Helper T cell (primary cell): ENCODE results near the gene C9orf57.

GRCh38 chr9:71683898-71684724, 84.2 kb downstream of the CEMIP2 start:
- PRO-cap, 2 experiments = no peak in any of the 2 experiments

DNA sequence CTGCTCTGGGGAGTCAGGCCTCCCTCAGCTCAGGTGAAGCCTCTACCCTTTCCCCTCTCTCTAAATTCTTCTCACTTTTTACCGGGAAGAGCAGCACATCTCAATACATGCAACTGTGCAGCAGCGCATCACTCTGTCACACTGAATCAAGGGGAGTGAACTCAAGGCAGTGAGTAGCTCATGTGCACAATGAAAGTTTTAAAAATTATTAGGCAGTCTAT, 1.2 kb downstream of the CEMIP2 start:
- PRO-cap, 2 experiments = no peak in any of the 2 experiments

DNA sequence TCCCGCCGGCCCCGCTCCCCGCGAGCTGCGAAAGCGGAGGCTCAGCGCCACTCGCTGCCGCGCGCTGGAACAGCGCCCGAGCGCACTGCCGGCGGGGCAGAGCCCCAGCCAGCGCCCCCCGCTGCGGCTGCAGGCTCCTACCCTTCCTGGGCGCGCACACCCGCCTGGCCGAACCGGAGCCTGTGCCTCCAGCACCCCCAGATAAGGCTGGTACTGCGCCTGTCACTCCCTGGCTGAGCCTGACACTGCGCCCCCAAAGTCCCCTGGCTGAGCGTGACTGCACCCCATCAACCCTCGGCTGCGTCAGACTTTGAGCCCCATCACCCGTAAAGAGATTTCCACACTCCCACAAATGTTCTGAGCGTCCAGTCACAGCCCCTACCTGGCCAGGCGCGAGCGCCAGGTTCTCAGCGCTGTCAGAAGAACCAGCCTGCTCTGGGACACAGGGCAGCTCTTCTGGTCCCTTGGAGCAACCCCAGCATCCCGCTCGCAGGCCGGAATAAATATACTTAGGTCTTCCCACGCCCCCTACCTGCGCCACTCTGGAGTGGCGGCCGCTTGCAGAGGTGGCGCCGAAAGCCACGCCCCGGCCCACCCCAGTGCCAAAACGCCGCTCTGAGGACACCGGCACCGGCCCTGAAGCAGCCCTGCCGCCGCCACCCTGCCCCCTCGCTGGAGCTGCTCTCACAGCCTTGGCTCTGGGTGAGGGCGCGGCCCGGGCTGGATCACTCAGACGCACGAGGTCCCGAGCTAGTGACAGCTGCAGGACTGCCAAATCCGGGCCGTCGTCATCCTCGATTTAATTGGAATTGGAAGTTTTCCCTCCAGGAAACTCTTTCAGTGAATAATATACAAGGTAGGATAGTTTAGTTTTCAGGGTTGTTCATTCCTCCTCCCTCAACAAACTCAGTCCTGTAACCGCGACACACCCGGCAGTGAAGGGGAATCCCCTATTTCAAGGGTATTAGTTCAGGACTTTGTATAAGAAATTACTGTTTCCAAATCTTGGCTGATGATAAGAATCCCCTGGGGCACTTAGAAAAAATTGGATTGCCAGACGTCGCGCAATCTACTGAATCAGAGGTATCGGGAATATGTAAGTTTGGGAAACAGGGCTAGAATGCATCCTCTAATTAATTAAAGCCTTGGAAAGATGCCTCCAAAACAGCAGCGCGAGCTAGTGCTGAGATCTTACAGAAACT, 1.1 kb upstream of the CEMIP2 start:
- PRO-cap, 2 experiments = peak in 2 of 2 experiments; most common plus-strand start position 50 of the sequence (in 2); most common minus-strand start position 477 of the sequence (in 2)

- PRO-cap, 2 experiments = no peak in any of the 2 experiments
These were observed 14.2 kb downstream of the ABHD17B start for GRCh38 chr9:71896860-71897105.

DNA sequence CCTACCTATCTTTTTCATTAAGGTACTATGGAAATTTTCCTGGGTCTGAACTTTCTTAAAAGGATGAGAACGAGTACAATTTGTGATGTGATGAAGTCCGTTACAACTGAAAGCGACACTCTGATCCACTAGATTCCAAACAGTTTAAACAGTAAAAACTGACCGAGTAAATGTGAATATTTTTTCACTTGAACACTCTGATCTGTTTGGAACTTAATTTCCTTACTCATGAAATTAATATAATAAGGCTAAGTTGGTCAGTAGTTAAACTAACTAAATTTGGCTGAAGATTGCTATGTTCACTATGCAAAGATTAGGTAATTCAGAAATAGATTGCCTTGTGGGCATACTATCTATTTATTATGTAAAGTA, at the start of gene C9orf57:
C9orf57 (minus strand) TSS at position 122 of the 372 bp plus-strand sequence.
- PRO-cap, 2 experiments = no peak in any of the 2 experiments

DNA sequence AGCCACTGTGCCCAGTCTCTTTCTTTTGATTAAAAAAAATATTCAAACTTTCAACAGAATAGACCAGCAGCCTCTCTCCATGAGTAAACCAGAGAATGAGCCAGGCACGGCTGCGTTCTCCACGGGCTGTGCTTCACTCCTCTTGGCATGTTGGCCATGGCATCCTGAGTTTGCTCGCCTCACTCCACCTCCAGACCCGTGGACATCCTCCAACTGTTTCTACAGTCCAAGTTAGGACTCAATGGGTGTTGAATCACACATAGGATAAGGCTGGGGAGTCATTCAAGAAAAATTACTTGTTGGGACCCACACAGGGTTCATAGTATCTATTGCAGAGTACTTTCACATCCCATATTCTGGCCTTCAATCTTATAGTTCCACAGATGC, 20.0 kb upstream of the GDA start:
- PRO-cap, 2 experiments = no peak in any of the 2 experiments

GRCh38 chr9:72147561-72148110, 1.6 kb upstream of the GDA start:
- PRO-cap, 2 experiments = no peak in any of the 2 experiments

- PRO-cap, 2 experiments = no peak in any of the 2 experiments
These were observed 10.4 kb downstream of the ZFAND5 start for GRCh38 chr9:72354313-72355304.

GRCh38 chr9:72526657-72526938, 5.2 kb downstream of the TMC1 start:
- PRO-cap, 2 experiments = no peak in any of the 2 experiments

DNA sequence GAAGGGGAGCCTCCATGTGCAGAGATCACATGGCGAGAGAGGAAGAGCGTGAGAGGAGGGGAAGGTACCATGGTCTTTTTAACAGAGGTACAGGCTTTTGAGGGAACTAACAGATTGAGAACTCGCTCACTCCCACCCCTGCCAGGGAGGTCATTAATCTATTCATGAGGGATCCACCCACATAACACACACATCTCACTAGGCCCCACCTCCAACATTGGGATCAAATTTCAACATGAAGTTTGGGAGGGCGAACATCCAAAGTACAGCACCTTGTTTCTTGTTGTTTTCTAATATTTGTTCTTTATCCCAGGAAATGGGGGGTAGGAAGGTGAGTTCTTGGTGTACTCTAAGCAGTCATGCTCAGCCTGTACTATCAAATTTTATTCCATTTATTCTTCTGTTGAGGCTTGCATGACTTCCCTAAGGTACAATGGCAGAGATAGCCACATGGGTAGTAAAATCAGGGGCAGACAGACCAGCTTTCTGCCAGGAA, 18.6 kb downstream of the TMC1 start:
- PRO-cap, 2 experiments = no peak in any of the 2 experiments

DNA sequence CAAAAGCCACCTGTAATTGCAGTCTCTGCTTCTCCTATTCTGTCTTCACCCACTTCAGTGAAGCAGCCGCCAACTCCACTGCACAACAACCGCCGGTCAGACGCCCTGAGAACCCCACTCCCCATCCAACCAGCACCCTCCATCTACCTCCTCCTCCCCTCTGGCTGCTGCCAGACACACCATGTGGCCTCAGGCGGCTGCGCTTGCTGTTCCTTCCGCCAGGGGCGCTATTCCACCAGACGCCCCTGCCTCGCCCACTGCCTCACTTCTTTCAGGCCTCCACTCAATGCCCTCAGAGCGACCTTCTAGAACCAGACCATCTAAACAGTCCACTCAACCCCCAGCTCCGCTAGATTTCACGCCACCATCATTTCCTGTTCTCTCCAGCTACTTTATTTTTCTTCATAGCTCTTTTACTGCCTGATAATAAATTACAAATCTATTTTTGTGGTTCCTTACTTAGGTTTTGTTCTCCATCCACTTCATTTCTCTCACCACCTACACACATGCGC, 116.8 kb downstream of the TRPM6 start:
- PRO-cap, 2 experiments = no peak in any of the 2 experiments

DNA sequence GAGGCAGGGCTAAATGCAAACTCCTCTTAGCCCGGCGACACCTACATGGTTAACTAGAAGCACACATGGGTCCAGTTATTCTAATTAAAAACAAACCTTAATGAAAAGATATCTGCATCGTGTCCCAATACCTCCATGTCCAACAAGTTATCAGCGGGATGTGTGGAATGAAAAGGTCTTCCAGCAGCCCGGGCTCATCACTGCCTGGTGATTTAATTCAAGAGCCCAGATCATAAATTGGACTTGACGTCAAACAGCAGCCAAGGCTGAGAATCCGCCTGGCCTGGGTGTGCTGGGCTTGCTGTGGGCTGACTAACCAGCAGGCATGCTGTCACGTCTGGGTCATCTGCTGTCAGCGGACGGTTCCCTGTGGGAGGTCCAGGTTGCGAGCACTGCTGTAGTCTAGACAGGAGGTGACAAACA, 289.6 kb downstream of the OSTF1 start:
- PRO-cap, 2 experiments = no peak in any of the 2 experiments

GRCh38 chr9:75892233-75893482, 2.2 kb downstream of the PCSK5 start:
- PRO-cap, 2 experiments = no peak in any of the 2 experiments

DNA sequence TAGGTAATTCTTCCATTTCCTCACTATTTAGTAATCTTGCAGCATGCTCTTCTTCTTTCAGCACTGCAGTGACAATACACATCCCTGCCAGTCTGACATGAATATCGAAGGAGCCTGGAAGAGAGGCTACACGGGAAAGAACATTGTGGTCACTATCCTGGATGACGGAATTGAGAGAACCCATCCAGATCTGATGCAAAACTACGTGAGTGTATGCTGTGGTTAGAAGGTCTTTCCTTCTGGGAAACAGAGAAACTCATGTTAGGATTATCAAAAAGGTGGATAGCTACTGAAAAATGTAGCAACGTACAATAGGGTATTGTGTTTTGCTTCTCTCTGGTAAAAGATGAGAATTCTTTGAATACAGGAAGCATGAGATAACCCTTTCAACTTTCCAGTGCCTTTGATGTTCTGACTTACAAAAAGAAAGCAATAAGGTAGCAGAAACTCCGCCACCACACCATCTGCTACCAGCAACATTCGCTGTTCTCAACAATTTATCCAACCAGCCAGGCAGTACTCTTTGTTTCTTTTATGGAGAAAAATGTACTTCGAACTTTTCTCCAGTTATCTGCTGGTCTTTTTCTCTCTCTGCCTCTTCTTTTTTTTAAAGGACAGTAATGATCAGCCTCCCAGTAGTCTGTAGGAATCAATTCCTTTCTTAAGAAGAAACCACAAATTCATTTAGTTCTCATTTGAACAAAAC, 133.4 kb downstream of the PCSK5 start:
- PRO-cap, 2 experiments = peak in 1 of 2 experiments; most common plus-strand start position 443 of the sequence (in 1); most common minus-strand start position 291 of the sequence (in 1)

GRCh38 chr9:76026842-76027320, 136.4 kb downstream of the PCSK5 start:
- PRO-cap, 2 experiments = no peak in any of the 2 experiments

DNA sequence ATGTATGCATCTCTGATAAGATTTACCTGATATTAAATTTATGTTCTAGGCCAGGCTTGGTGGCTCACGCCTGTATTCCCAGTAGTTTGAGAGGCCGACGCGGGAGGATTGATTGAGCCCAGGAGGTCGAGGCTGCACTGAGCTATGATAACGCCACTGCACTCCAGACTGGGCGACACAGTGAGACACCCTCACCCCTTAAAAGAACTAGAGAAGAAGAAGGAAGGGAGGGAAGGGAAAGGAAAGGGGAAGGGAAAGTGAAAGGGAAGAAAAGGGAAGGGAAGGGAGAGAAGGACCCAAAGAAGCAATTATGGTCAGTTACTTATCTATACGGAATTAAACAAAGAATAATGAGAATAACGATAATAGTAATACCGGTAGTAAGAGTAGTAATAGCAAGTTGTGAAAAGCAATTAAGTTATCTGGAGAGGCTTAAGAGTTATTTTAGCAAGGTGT, 1.2 kb upstream of the RFK start:
- PRO-cap, 2 experiments = no peak in any of the 2 experiments

DNA sequence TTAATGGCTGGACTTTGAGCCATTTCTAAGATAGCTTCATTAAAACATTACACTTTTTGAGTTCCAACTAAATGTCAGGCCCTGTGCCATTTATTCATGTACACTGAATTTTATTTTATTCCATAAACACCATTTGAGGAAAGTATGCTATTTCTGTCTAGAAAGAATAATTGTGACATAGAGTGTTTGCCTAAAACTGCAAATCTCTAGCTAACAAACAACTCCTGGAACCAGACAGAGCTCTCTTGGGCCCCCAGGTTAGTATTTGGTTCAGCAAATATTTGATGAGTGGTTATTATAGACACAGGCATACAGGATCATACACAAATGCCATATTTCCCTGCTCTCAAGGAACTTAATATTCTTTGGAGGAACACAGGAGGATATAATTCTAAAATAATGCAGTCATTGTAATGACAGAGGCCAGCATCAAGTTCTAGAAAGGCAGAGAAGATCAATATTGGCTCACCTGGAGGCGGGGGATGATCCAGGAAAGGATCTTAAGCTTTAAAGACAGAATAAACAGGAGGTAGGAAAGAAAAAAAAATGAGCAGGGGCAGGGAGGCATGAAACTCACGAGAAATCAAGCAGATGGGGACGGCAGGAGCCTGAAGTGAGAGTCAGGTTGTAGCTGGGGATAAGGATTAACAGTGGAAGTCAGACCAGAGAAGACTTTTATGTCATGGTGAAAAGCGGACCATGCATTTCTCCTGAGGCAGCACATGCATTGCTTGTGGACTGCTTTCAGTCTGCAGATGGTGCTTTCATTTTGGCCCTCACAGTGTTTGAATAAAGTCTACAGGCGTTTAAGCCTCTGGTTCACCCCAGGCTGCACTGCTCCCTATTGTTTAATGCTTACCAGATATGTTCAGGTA, 127.7 kb downstream of the GCNT1 start:
- PRO-cap, 2 experiments = no peak in any of the 2 experiments

DNA sequence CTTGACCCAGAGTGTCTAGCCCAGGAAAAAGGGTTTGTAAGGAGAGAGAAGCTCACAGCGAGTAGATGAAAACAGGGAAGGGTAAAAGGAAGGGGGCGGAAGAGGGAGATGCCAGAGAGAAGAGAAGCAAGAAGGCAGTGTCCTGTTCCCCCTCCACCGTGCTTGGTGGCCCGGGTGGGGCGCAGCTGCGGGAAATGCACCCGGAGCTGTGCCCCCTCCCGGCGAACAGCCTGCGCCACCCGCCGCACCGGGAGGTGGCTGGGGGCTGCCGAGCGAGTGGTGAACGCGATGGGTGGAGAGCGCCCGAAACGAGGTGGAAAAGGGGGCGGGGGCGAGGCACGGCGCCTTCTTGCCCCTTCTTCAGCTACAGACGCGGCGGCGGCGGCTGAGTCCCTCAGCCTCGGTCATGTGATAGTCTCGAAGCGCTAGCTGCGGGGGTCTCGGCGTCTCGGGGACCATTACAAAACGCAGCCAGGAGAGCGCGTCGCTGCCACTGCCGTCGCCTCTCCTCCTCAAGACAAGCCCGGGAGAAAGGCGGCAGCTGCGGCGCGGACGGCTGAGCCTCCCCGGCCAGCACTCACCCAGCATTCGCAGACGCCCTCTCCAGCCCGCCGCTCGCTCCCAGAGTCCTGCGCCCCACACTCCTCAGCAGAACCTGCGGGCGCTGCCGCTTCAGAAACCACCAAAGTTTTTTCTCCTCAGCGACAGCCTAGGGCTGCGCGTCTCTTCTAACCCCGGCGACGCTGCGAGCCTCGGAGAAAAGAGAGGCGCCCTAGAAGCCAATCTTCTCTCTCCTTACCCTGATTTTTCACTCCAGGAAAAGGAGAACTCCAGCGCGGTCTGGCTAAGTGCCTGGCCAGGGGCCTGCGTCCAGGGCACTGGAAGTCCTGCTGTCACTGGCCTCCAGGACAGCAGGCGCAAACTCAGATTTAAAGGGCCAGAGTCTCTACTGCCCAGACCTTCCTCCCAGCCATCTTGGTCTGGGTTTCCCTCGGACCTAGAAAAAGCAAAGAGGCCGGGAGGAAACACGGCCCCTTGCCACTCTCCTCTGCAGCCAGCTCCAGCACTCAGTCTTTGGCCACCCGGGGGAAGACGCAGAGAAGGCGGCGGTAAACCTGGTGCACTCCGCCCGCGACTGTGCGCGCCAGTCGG, 825 bp upstream of the FOXB2 start:
- PRO-cap, 2 experiments = no peak in any of the 2 experiments

DNA sequence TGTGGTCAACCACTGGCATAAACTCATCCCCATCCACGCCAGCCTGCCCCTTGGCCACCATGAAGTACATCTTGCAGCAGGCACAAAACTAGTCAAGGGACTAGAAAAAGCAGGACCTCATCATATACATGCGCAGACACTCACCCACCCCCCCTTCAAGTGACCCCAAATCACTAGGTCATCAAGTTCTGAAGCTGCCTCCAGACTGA, 96.9 kb downstream of the GNA14 start:
- PRO-cap, 2 experiments = no peak in any of the 2 experiments

- PRO-cap, 2 experiments = no peak in any of the 2 experiments
These were observed 103.8 kb upstream of the GNA14 start for GRCh38 chr9:77751697-77752503.